Pulmonary lymph node (tissue), 1 donor: ENCODE measurements around the gene GBX2.

DNA sequence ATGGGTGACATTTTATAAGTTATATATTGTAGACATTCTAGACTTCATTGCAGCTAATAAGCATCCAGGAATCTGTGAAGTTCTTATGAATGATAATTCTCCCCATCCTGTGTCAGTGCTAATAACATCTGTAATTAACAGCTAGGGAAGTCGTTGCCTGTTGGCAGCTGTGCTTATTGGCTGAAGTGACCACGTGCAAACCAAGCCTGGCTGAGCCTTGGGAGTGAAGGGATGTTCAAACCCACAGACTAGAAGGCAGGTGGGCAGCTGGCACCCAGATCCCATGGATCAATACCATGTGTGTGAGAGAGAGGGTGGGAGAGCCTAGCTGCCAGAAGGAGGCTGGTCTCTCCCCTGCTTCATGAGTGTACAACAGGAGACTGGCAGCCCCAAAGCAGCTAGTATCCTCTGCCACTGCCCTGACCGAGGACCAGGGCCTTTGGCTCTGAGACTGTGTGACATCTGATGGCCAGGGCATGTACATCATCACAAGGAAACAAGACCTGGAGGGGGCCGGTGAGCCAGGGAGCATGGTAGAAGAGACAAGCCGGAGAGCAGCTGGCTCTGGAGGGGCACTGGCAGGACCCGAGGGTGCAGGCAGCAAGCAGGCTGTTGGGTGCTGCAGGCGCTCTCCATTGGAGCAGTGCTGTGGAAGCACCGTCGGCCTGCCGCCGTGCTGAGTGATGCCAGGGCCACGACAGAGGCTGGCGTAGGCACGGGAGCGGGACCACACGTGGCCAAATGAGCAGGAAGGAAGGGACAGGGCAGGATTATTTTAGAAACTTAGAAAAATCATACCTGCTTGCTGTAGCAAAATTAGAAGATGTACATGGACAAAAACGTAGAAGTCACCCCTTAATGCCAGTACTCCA is 335.4 kb downstream of the GBX2 start:
- PRO-cap: no peak

- PRO-cap: no peak
Observed at GRCh38 chr2:235840009-235840923, 327.9 kb downstream of the GBX2 start.

DNA sequence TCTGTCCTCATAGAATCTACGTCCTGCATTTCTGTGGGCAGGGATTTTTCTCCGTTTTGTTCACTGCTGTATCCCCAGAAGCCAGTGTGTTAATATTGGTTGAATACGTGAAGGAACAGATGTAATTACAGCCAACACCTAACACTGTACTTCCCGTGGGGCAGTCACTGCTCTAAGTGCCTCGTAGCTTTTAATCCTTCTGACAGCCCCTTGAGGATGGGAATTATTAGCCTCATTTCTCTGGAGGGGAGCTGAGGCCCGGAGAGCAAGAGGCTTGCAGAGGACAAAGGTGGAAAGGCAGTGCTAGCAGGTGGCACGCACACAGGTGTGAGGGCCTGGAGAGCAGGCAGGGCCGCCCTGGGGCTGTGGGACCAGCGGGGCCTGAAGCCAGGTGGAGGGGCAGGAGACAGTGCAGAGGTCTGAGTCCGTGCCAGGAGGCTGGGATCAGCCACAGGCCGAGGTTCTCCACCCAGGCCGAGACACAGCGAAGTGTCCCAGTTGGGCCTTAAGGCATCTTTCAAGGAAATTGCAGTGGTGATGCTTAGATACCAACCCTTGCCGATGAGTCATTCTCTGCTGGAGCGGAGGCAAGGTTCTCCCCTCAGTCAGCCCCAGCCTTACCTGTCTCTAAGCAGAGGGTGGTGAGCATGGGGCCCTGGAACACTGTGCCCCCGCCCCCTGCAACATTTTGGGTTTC is 122.8 kb downstream of the GBX2 start:
- PRO-cap: no peak

- PRO-cap: no peak
Observed at GRCh38 chr2:236067400-236067857, 100.8 kb downstream of the GBX2 start.

DNA sequence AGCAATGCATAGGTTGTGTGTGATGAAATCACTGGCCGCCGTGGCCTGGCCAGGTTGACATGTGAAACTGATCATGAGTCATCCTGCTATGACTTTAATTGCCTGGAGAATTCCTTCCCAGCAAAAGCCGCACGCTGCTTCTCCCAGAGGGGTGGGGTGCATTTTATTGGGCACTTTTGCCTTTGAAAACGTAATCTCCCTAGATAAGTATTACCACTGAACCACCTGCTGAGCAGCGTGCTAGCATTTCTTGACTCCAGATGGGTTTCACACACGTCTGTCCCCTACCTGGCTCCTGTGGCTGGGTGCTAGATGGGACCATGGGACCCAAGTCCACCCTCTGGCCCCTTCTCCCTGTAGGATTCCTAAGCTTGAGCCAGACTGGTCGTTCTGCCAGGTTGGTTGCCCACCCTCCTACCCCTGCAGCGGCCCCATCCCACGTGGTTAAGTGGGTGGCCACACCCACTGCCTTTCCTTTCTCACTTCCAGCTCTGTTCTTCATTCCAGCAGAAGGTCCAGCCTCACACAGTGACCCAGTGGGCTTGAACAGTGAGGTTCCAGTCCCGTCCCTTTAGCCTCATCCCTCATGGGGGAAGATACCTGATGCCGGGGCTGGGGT is 89.7 kb downstream of the GBX2 start:
- PRO-cap: no peak

DNA sequence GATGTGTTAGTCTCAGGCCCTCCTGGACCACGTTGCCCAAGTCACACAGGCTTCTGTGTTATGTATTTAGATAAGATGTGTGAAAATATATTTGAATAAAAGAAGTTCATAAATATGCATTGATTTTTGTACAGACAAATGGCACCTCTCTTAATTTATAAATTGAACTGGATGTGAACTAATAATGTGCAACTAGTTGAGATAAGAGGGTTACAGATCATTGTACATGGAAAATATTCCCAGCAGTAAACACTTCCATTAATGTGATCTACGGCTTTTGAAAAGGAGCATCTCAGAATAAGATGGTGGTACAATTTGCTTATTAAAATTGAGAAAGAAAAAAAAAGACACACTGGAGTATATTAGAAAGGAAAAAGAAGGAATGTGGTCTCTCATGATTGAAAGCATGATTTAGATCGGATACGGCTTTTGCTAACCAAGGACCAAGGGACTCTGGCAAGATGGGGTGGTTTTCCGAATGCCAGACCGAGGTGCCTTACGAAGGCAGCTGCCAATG is 43.0 kb downstream of the GBX2 start:
- PRO-cap: no peak

GRCh38 chr2:236168243-236168645 is at the start of gene GBX2:
Gene GBX2 (minus strand): TSS chr2:236168386.
- PRO-cap: bidirectional peak, plus-strand start at chr2:236168557, minus-strand start at chr2:236168391

DNA sequence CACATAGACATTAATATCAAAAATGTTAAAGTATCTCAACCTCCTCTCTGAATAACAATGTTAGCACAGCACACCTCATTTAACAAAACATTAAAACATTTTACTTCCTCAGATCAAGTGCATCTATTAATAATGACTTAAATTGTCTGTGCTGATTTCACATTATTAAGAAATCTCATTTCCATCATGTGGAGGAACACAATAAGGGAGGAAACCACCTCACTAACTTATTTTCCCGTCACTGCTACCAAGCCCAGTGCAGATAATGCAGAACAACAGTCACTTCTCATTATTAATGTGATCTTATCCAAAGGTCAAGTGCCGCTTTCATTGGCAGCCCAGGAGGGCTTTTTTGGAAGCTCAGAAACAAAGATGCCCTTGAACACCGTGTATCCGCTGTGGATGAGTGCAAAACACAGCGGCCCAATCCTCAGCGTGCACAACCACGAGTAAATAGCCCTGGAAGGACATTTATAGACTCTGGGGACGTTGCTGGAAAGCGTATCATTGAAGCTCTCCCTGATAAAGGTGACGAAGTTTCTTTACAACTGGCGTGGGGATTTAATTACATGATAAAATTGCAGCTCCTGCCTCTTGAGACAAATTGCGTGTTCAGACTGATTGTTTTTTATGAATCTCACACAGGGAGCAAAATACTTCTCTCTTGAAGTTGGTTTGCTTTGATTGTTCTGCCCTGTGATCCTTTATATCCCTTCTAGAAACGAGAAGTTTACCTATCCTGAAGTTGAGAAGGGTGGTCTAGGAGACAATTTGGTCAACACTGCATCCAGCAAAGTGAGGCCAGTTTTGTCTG is 13.2 kb downstream of the ASB18 start:
- PRO-cap: no peak

- PRO-cap: no peak
Observed at GRCh38 chr2:236536770-236537401, 29.6 kb upstream of the IQCA1 start.

DNA sequence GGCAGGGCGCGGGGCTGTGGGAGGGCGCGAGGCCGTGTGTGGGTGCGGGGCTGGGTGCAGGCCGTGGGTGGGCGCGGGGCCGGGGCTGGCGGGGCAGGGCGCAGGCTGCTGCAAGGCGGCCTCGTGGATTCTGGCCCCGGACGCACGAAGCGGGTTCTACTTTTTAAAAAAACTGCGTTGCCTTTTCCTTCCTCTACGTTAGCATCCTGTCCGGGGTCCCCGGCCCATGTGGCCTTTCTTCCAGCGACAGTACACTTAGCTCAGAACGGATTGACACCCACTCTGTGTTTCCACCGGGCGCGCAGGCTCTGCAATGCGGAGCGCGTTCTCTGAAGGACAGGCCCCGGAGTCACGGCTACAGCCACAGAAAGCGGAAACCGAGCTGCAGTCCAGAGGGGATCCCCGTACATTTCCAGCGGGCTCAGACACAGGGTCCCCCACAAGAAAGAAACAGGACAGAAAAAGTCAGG is 1.7 kb upstream of the ACKR3 start:
- PRO-cap: bidirectional peak, plus-strand start at position 366 of the sequence, minus-strand start at position 331 of the sequence

DNA sequence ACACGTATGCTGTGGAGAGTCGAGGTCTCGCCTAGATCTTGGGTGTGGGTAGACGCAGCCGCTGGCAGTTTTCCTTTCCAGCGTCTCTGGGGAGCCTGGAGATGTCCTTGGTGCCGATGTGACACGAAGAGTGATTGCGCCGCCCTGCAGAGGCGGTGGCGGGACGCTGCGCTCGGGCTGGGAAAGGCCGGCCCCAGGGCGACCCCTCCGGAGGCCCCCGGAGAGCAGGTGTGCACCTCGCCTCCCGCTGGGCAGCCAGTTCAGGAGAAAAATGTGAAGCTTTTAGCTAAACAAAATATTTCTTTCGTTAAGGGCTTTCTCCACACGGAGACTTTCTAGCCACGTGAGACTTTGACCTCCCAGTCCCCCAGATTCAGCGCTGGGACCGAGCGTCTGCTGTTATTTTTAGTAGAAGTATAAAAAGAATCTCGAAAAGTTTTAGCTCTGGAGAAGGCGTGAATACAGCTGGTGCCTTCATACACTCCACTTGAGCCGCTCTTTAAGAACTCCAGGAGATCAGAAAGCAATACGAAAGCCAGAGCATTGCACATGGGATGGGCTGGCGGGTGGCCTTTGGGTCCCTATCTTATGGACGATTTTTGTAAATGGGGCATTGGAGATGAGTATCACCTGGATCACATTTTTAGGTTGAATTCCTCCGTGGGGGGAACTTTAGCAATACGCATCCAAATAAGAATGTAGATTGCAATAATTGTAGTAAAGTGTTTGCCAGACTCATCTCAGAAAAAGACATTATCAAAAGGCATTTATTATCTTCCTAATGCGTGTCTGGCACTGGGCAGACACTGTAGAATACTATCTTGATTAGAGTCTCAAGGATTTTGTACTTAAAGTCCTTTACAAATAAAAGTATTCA is 1.0 kb upstream of the ACKR3 start:
- PRO-cap: bidirectional peak, plus-strand start at position 149 of the sequence, minus-strand start at position 88 of the sequence

- PRO-cap: no peak
Observed at GRCh38 chr2:236577437-236578282, 8.0 kb downstream of the ACKR3 start.

- PRO-cap: no peak
Observed at GRCh38 chr2:236820708-236821084, 251.1 kb downstream of the ACKR3 start.

DNA sequence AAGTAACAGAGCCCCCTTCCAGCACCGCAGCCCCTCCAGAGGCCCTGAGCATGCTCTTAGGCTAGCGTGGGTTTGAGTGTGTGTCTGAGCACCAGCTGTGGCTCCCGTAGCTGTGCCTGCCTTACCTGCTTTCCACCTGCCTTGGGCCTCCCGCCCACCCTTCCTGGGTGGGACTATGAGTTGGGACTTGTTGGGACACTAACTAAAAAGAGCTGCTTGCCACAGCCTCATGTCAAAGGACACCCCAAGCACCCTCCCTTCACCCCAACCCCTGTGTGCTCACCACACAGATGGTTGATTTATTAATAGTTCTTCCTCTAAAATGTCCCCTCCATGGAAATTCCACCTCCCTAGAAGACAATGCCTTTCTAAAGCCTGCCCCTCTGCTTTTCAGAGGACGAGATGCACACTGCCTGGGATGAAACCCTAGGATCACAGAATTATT is 116.4 kb upstream of the COPS8 start:
- PRO-cap: no peak

DNA sequence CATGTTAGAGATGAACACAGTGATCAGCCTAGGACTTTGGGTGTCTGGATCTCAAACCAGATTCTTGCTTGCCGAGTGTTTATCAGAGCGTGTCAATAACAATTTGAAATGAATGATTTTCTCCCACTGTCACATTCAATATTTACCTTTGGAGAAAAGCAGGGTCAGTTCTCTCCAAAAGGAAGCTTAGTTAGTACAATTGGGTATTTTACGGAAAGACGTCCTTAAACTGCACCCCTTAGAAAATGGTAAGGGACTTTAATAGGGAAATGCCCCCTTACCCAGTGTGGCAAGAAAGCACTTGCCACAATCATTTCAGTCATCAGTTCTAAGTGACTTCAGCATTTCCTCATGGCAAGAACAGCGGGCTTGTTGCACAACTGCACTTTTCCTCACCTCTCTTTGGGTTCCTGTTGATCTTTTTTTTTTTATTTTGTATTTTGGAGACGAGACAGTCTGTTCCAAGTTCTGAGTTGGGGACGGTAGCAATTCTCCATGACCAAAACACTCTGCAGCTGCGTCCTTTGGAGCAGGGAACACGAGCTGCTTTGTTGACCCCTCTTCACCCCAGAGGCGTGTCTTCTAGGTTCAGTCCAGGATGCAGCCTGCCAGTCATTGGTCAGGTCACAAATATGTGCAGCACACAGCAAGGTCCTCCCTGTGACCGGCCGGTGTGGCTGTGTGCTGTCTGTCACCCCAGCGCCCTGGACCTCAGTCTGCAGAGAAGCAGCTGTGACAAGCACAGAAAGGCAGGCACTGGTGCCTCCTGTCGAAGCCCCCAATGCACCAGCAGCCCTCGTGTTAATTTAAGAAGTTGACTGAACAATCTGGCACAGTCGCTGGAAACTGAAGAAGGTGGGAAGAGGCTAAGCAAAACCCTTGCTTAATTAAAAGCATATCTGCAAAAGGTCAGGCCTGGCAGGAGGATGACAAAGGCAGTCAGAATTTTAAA is 97.0 kb upstream of the COPS8 start:
- PRO-cap: no peak

GRCh38 chr2:236998112-236998820 is 87.4 kb upstream of the COPS8 start:
- PRO-cap: no peak

GRCh38 chr2:237091495-237092402 is 6.1 kb downstream of the COPS8 start:
- PRO-cap: no peak

GRCh38 chr2:237190992-237191505 is 105.4 kb downstream of the COPS8 start:
- PRO-cap: no peak

GRCh38 chr2:237208213-237208716 is 122.6 kb downstream of the COPS8 start:
- PRO-cap: no peak

- PRO-cap: no peak
Observed at GRCh38 chr2:237297472-237297949, 116.5 kb downstream of the COL6A3 start.